Neural crest cell (in vitro differentiated cells): ENCODE measurements around the genes KMO, AKT3, ZBTB18 and C1orf100.

DNA sequence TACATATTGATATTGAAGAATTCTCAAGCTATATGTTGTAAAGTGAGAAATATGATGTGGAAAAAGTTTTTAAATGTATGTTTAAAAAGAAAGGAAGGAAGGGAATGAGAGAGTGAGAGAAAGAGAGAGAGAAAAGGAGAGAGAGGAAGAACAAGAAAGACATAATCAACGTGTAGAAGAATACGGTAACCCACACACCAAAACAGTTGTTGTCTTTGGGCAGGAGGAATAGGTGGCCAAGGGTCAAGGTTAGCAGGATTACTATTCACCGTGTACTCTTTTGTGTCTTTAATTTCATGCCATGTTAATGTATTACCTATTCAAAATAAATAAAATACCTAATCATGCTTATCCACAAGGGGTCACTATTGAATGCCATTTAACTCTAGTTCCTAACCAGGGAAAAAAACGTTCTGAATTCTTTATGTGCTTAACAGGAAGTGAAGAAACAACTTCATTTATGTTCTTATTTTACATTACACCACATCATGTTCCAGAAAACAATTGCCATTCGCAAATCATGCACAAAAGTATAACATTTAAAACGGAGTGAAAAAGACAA is 975 bp upstream of the KMO start:
- PRO-cap = no peak

DNA sequence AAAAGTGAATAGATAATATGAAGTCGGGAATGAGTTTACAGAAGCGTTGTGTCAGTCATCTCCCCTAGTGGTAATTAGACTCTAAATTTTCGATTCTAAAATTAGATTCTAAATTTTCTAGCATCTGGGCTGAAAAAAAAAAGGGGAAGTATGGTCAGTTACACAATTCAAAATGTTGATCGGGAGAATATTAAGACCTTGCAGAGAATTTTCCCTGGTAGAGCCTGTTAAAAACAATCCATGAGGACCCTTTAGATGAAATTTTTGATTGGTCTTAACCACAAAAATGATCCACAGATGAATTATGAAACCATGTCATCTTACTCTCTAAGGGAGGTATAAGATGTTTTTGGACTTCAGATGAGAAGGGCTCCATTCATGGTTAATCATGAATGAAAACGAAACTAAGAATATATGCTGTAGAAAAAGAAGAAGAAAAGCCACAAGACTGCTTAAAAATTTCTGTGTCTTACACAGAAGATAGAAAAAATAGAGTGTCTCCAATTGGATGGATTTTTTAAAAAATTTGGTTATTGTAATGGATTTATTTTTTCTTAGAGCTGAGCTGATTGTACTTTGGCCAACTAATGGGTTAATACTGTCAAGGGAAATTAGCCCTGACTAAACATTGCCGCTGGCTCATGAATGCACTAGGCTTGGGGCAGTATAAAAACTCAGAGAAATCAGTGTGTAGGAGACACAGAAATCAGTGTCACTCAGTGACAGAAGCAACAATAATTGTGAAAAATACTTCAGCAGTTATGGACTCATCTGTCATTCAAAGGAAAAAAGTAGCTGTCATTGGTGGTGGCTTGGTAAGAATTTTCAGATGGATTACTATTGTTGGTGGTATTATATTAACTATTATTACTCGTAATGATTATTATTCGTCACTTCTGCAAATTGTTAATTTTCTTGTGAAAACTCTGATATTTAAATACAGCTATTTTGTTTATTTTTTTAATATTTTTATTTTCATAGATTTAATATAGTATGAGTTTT is at the start of gene KMO:
TSS of gene KMO (plus strand) at position 695 of the 1,002 bp plus-strand sequence.
- PRO-cap = no peak

DNA sequence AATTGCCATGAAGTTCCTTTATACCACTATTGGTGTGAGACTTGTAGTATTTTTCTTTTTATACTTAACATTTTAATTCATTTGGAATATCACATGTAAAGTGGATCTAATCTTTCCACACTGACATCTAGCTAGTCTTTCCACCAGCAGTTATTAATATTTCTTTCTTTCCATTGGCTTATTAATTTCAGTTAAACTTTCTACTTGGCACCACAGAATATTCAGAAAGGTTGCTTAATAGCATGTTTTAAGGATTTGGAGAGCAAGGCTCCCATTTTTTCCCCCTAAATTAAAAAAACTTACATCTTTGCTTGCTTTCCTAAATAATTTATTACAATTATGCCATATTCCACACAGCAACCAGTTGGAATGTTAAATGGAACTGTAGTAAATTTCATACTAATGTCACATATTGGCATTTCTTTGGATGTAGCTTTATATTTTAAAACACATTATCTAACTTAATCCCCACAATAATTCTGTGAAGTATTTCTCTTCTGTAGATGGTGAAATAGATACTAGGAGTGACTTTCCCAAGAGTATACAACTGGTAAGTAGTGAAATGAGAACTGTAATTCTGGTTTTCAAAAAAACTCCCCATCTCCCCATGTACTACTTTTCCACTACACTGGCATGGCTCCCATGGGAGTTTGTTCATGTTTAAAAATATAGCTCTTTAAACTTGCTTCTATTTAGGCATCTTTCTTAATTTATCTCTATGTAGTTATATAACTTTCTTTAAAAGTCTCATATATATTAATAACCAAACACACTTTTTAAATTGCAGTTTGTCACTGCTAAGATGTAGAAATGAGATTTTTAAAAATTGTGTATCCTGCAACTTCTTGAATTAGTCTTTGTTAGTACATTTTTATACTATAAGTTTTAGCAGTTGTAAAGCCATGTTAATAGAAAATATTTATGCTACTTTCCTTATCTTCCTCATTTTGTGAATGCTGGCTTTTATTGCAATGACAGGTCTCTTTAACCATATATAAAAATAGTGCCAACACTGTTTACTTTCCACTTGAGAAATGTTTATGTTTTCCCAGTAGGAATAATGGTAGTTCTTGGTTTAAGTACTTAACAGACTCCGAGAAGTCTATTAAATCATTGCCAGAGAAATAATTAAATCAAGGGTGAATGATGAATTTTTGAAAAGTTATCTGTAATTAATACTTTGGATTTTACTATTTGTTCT is 10.1 kb downstream of the CHML start:
- PRO-cap = no peak

GRCh38 chr1:241748958-241749601 is 97.0 kb downstream of the WDR64 start:
- PRO-cap = no peak

DNA sequence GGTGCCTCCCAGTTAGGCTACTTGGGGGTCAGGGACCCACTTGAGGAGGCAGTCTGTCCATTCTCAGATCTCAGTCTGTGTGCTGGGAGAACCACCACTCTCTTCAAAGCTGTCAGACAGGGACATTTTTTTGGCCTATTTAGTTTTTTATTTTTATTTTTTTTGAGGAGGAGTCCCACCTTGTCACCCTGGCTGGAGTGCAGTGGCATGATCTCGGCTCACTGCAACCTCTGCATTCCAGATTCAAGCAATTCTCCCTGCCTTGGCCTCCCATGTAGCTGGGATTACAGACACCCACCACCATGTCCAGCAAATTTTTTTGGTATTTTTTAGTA is 100.0 kb upstream of the MAP1LC3C start:
- PRO-cap = no peak

DNA sequence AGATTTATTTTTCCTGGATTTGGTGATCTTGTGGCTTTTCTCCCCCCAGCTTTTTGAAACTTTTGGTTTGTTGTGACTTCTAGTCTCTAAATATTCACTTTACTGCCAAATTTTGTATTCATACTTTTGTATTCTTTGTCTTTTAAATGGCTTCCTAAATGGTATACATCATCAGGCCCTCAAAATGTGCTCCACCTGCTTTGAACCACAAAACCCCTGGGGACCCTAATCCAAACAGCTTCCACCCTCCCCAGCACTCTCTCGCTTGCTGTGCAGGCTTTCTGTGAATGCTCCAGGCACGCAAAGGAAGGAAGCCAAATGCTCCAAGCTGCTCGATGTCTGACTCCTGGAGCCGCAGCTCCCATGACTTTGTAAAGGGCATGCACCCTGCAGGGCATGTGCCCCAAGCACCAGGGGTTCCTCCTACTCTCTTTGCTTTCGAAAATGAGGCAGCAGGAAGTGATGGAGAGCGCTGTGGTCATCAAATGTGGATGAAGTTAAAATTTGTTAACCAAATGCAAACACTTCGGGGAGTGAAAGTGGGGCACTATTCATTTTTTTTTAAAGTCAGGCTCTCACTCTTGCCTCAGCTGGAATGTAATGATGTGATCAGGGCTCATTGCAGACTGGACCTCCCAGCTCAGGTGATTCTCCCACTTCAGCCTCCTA is 141.0 kb downstream of the CEP170 start:
- PRO-cap = no peak

DNA sequence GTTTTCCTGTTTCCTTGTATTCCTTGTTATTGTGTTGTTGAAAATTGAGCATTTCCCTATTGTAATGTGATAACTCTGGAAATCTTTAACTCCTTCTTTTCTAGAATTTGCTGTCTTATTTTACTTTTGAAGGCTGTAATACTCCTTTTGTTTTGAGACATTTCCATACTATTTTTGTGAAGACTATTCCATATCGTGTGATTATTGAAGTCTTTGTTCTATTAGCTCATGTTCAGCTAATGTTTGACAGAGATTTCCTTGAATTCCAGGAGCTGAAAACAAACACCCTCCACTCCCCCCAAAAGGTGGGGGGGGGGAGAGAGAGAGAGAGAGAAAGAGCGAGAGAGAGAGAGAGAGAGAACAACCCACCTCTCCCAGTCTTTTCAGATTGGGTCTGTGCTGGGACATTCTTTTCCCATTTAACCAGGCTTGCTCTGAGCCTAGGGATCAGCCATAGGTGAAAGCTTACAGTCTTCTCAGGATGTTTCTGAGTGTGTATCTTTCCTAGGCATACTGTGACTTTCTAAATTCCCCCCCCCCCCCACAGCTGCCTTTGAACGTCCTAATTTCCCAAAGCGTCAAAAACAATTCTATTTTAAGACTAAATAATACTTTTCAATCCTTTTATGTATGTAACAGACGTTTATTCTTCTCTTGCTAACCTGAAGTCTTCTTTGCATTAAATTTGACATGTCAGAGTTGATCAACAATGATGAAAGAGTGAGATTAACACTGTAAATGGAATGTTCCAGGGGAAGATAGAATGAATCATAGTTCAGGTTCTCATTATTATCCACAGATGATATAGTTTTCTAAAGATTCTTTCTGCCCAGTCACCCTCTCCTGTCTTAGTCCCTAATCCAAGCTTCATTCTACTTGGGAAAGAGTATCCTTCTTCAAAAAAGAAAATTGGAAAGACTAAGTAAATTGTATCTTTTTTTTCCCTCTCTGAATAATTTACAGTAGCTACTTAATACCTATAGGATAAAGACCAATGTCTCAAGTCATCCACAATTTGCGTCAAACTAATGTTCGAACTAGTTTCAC is 38.6 kb downstream of the SDCCAG8 start:
- PRO-cap = no peak

- PRO-cap = no peak
These were observed 89.4 kb downstream of the SDCCAG8 start for GRCh38 chr1:243345064-243345774.

GRCh38 chr1:243473303-243473873 is 217.5 kb downstream of the SDCCAG8 start:
- PRO-cap = no peak

- PRO-cap = no peak
These were observed 252.3 kb downstream of the SDCCAG8 start for GRCh38 chr1:243508173-243508606.

- PRO-cap = no peak
These were observed 254.6 kb downstream of the AKT3 start for GRCh38 chr1:243595519-243595814.

GRCh38 chr1:243787596-243788287 is 62.3 kb downstream of the AKT3 start:
- PRO-cap = no peak

DNA sequence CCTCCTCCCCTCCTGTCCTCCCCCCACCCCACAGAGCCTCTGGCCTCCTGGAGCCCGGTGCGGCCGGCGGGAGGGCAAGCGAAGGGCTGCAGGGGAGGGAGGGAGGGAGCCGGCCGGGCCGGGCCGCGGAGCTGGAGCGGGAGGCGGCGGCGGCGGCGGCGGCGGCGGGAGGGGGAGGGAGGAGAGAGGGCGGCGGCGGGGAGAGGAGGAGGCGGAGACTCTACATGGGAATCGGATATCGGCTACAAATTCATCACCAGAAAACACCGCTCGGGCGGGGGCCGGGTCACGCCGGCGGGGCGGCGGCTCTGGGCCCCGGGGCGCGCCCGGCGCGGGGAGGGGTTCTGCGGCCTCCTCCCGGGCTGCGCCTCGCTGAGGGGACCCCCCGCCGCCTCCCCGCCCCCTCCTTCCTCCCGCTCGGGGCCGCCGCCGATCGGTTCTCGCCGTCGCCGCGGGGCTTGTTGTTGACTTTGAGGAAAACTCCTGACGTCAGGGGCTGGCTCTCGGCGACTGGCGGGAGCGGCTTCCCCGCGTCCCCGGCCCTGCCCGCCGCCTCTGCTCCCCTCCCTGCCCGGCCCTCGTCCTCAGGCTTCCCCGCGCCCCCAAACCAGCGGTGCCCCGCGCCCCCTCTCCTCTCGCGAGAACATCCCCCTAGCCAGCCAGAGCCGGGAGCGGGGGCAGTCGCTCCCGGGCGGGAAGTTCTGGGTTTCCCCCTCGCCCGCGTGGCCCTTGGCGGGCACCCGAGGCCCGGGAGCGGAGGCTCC is at the start of gene AKT3:
TSS of gene AKT3 (minus strand) at position 90 of the 764 bp plus-strand sequence.
- PRO-cap = bidirectional peak, plus-strand start at position 259 of the sequence, minus-strand start at position 145 of the sequence; bidirectional peak, plus-strand start at position 662 of the sequence, minus-strand start at position 557 of the sequence

- PRO-cap = no peak
These were observed 77.0 kb upstream of the AKT3 start for GRCh38 chr1:243927096-243927361.

GRCh38 chr1:244050883-244051440 is at the start of gene ZBTB18:
TSS of gene ZBTB18 (plus strand) at chr1:244051283.
- PRO-cap = bidirectional peak, plus-strand start at chr1:244051283, minus-strand start at chr1:244051174

GRCh38 chr1:244099319-244100085 is 48.4 kb downstream of the ZBTB18 start:
- PRO-cap = no peak

- PRO-cap = no peak
These were observed 103.7 kb downstream of the ZBTB18 start for GRCh38 chr1:244154808-244155197.

DNA sequence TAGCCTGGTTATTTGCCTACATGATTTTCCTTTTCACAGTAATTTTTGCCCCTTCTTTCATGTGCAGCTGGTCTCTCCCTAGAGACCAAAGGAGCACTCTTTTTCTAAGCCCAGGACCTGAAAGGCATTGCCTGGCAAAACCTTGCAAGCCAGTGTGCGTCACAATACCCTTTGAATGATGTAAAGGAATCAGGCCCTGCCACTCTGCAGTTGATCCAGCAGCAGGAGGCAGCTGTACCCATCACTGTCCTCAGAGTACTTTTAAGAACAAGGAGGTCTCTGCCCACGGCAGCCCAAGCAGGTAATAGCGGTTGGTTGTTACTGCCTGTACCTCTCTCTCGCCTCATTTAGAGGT is at the start of gene C1orf100:
TSS of gene C1orf100 (plus strand) at position 202 of the 355 bp plus-strand sequence.
- PRO-cap = no peak

DNA sequence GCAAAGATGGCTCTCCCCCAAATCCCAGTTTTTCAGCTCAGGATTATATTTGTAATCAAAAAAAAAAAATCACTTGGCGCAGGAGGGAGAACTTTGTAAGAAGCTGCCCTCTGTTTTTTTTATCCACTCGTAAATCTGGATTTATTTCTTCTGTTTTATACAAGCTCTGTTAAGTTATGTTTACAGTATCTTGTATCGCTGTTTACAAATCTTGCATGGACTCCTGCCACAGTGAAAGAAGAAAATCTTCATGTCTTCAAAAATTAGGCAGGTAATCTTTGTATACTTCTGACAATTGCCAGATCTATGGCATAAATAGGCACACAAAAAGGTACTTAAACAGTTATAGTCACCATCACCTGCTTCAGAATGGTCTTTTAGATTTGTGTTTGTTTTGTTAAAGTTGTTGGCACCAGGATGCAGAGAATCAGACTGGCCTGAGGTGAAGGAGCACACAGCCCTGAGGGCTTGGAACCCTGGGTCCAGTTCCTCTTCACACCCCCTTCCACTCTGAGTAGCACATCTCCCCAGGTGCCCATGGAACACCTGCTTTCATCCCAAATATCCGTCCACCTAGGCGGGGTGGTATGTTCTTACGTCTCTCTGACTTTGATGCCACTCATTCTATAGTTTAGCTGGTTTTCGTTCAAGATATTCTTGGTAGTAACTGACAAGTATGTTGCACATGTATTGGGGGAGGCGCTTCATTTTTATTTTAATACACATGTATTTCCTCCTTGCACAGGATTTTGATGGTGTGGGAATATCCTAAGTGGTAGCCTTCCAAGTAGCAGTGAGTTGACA is 24.7 kb downstream of the ENSG00000284188 start:
- PRO-cap = no peak

GRCh38 chr1:244839904-244841144 is 4.9 kb downstream of the COX20 start:
- PRO-cap = no peak